Metastatic Pancreatic Carcinoma in the Ovary (tissue), 1 donor: ENCODE measurements around a stretch of chr11.

DNA sequence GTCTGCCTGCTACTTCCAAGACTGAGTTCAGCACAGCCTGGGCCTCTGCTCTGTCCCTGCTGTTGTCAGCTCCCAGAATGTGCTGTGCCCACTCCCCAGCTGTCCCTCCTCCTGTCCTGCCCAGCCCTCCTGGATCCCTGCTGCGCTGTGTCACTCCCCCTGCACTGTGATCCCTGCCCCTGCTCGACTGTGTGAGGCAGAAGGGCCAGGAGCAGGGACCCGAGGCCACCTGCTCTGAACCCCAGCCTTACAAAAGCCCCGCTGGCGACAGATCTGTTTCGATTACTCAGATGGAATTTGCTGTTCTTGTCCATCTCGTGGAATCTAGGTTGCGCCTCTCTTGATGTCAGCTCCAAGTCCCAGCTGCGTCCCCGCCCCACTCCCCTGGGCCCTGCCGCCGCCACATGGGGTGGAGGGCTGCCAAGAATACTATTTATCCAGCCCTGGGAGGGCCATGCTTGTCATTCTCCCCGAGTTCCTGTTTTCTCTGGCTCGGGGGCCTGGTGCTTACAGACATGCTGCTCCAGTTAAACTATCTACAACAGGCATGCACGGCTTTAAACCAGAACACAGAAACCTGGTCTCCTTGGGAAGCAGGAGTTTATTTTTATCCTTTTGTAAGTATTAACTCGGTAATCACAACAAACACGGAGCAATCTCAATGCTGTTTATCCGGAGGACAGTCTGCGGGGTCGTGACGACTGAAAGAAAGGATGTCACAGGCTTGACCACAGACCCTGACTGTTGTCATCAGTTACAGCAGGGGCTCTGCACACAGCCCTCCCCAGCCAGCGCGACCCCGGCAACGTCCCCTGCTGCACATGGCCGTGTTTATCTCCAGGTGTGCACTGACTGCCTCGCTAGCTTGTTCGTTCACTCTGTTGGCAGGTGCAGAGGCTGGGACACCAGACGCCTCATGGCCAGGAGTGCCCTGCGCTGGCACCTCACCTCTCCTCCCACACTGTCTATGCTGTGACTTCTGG lies 12.6 kb downstream of the MRPL21 start:
- PRO-cap = no peak

GRCh38 chr11:69002644-69003022 lies 10.4 kb downstream of the MRGPRF start:
- PRO-cap = no peak

- PRO-cap = no peak
These were observed 2.9 kb downstream of the MRGPRF start for GRCh38 chr11:69010014-69010768.

- PRO-cap = no peak
These were observed 616 bp downstream of the TPCN2 start for GRCh38 chr11:69049002-69050094.

DNA sequence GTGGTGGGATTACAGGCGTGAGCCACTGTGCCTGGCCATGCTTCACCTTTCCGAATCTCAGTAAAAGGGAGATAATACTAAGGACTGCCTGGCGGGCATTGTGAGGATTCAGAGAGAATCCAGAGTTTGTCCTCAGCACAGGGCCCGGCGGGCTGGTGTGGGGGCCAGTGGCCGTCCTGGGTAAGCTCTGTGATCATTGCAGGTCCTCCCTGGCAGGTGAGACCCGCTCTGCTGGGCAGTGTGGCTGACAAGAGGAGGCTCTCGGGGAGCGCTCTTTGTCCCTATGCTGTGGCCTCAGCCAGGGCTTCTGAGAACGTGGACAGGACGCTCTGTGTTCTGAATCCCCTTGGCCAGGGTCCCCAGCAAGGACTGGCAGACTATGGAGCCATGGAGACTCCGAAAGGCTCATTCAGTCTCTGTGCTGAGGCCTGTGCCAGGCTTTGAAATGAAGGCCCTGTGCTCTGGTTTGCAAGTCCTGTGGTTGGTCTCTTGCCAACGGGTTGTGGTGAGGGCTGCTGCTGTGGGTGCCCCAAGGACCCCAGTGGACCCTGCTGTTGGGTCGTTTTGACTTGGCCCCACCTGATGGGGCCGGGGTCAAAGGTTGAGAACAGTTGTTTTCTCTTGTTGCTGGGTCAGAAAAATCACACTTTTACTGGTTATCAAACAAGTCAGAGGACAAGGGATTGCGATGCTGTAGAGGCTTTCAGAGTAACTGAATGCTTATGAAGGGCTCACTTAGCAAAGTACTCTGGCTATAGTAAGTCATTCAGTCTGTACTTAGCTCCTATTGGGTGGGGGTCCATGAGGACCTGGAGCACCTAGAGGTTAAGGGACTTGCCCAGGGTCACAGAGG lies 2.1 kb downstream of the TPCN2 start:
- PRO-cap = no peak

DNA sequence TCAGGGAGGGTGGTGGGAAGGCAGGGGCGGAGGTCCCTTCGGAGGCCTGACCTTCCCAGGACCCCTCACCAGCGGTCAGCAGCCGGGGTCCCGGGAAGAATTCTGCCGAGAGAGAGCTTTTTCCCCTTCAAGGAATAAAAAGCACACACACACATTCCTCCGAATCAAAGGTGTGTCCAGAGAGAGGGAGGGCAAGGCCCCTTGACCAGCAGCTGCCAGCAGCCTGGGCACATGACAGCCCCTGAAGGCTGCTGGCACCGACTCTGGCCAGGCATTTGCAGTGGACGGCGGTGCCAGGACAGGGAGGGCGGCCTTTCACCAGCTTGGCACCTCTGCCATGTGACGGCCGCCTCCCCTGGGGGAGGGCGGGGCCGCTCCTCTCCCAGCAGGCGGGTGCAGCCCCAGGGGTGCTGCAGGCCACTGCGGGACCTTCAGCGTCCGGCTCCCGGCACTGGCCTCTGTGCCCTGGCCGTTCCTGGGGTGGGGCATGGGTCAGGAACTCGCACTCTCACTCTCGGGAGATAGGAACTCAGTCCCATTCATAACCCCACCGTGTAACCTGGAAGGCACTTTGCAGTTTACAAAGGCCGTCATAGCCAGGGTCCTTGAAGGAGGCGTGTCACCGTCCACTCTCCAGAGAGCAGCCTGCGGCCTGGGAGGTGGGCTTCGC lies 40.1 kb upstream of the SMIM38 start:
- PRO-cap = no peak

GRCh38 chr11:69155090-69155801 lies 489 bp upstream of the SMIM38 start:
- PRO-cap = no peak

- PRO-cap = no peak
These were observed 860 bp downstream of the SMIM38 start for GRCh38 chr11:69156500-69157089.

DNA sequence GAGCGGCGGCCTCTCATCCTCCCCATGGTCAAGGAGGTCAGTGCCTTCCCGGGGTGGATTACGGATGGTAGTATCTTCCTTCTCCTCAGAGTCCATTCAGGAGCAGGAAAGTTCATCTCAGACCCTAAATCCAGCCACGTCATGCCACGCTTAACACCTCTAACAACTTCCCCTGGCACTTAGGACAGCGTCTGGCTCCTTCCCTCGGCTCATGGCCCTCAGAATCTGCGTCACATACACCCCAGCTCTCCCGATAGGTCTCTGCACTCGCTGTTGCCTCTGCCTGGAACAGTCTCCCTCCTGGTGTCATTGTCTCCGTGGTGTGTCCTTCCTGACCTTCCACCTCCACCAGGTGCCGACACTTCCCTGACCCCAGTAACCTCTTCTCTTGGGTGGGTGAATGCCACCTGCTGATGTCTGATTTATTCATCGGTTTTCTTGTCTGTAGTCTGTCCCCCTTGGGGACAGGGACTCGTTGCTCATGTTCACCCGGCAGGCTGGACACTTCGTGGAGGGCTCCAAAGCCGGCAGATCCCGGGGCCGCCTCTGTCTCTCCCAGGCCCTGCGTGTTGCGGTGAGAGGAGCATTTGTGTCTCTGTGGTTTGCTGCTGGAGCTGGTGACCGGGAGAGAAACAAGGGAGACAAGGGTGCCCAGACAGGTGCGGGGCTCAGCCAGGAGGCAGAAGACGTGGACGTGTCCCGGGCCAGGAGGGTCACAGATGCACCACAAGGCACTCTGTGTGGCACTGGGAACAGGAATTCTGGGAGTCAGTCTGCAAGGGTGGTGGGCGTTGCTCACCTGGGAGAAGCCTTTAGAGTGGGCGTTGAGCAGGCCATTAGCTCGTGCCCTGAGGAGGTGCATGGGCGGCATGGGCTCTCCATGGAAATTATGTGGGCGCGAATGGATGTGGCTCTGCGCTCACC lies 1.5 kb downstream of the MYEOV start:
- PRO-cap = no peak

GRCh38 chr11:69348336-69348882 lies 54.5 kb downstream of the MYEOV start:
- PRO-cap = no peak

DNA sequence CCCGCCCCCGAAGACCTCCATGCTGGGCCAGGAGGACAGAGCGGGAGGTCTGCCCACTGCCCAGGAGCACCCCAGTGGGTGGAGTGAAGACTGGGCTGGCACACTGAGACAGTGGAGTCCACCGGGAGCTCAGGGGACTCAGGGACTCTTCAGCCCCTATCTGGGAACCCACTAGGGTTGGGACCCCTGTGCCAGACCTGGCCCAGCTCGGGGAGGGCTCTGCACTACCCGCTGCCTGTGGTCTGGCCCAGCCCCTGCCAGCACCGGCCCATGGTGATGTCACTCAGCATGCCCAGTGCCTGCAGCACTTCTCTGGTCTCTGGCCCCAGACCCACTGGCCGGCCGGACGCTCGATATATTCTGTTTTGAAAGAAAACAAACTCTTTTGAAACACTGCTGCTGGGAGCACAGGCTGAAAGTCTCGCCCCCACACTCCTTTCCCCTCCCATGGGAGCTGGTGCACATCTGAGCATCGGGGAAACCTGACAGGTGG lies 62.8 kb downstream of the MYEOV start:
- PRO-cap = no peak

DNA sequence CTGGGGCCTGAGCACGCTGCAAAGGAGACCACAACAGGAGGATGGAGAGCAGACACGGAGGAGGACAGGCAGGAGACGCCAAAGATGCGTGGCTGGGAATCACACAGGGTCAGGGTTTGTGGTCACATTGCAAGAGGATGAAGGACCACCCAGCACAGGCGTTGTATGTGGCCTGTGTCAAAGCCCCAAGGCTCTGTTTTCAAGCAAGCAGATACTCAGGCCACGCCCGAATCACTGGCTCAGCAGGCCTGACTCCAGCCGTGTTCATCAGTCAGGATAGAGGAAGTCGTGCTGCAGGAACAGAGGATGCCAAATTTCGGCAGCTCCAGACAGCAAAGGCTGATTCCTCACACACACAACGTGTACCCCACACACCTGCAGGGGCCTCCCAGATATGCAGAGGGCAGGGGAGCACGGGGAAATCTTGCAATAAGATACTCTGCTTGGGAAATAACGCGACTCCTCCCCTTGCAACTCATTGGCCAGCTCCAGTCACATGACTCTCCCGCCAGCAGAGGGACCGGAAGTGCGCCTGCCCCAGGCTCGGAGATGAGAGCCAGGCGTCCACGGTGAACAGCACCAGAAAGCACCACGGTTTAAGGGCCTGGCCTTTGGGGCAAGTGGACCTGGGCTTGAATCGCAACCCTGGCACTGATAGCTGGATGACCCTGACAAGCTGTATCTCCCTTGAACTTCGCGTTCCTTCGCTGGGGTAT lies 88.2 kb downstream of the MYEOV start:
- PRO-cap = no peak

GRCh38 chr11:69416552-69417143 lies 122.7 kb downstream of the MYEOV start:
- PRO-cap = no peak

GRCh38 chr11:69425566-69425765 lies 131.5 kb downstream of the MYEOV start:
- PRO-cap = no peak

GRCh38 chr11:69570034-69570559 lies 70.9 kb upstream of the CCND1 start:
- PRO-cap = no peak

GRCh38 chr11:69654170-69654696 lies 13.3 kb downstream of the CCND1 start:
- PRO-cap = no peak

- PRO-cap = no peak
These were observed 8.2 kb downstream of the LTO1 start for GRCh38 chr11:69666797-69667435.

- PRO-cap = no peak
These were observed 124.3 kb upstream of the FGF3 start for GRCh38 chr11:69943523-69943965.

DNA sequence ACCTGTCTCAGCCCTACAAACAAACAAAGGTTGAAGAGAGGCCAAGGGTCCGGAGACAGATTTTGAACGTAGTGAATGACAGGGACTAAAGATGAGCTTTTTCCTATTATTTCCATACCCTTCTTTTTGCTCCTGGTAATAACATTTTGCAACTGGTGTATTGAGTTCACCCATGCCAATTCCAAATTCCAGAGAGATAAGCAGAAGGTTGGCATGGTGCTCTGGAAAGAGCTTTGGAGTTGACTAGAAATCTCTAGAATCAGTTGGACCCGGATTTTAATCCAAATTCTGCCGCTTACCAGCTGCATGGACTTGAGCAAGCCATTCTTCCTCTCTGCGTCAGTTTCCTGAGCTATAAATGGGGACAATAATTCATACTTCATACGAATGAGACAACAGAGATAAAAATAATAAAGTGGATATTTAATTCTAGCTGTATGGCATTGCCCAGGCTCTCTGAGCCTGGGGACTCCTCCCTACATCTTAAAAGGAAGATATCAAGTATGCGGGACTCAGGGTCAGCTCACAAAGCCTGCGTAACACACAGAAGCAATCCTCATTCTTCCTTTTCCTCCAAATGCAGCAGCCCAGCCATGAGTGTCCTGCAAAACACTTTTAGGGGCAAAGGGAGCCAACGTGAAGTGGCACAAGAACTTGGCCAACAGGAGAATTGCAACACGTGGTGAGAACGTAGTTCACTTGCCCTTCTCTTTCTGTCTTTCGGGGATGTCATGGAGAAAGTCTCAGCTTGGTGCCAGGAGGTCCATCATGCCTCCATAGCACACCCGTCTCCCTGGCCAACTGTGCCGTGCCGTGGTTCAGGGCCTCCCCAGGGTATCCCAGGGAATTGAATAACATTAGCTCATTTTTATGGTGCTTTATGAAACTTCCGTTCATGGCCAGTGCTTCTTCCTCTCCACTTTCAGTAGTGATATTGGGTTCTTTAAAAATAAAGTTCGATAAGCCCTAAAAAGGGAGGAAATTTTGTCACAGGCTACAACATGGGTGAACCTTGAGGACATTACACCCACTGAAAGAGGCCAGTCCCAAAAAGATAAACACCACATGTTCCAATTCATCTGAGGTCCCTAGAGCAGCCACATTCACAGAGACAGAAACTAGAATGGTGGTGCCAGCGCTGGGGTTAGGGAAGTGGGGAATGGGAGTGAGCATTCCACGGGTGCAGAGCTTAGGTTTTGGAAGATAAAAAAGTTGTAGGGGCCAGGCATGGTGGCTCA lies 98.6 kb upstream of the ANO1 start:
- PRO-cap = no peak

GRCh38 chr11:69985580-69986738 lies 92.2 kb upstream of the ANO1 start:
- PRO-cap = no peak